PC-3 (cell line): Measurements from ENCODE around the gene CTSD.

DNA sequence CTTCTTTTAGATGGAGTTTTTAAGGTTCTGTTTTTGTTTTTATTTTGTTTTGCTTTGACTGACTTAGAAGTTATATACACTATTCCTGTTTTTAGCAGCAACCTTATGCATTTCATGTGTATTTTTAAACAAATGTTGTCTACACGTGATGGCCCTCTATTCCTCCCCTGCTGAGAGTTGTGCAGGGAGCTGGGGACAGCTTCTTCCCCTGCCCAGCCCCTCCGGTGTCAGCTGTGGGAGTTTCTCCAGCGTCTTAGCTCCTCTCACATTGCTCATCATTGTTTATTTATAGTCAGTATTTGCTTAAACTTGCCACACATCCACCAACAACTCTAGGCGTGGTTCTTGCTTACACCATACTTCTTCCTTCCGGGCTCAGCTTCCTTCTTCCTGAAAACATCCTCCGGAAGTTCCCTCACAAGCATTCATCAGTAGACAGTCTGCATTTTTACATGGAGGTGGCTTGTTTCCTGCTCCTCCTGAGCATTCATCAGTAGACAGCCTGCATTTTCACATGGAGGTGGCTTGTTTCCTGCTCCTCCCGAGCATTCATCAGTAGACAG is 4.1 kb upstream of the KRTAP5-1 start:
- RAMPAGE, long total RNA, result no peak

- RAMPAGE, long total RNA, result no peak
Observed at GRCh38 chr11:1608197-1608396, 166 bp downstream of the KRTAP5-3 start.

DNA sequence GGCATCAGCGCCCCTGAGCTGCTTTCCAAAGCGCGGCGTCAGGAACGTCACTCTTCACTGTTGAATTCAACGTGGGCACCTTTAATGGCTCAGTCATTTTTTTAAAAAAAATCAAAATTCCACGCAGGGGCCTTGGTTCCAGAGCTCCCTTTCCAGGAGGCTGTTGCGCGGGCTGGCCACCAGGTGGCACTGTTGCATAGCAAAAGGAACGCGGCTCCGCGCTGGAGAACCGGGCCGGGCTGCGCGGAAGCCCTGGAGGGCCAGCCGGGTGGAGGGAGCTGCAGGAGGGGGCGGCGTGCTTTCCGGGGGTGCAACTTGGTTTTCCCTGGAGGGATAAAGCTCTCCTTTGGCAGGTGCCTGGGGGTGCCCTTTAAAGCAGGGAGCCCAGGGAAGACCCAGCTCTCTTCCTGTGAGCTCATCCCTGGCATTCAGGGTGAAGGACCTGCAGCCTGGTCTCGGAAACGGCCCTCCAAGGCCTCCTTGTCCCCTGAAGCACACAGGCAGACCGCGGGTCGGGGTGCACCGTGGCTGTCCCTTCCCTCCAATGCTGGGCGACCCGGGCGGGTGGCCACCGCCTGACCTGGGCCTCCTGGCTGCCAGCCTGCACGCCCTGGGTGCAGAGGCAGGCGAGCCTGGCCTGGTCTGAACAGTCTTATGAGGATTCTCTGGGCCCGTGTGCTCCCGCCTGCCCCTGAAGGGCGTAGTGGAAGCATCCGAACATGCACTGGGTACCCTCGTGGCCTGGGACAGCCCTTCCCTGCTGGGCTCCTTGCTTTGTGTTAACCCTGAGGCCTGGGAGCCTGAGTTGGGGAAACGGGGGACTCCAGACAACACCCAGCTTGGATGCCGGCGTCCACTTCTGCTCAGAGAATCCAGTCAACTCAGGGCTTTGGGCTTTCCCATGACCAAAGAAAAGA is 23.4 kb downstream of the KRTAP5-5 start:
- RAMPAGE, long total RNA, result no peak

DNA sequence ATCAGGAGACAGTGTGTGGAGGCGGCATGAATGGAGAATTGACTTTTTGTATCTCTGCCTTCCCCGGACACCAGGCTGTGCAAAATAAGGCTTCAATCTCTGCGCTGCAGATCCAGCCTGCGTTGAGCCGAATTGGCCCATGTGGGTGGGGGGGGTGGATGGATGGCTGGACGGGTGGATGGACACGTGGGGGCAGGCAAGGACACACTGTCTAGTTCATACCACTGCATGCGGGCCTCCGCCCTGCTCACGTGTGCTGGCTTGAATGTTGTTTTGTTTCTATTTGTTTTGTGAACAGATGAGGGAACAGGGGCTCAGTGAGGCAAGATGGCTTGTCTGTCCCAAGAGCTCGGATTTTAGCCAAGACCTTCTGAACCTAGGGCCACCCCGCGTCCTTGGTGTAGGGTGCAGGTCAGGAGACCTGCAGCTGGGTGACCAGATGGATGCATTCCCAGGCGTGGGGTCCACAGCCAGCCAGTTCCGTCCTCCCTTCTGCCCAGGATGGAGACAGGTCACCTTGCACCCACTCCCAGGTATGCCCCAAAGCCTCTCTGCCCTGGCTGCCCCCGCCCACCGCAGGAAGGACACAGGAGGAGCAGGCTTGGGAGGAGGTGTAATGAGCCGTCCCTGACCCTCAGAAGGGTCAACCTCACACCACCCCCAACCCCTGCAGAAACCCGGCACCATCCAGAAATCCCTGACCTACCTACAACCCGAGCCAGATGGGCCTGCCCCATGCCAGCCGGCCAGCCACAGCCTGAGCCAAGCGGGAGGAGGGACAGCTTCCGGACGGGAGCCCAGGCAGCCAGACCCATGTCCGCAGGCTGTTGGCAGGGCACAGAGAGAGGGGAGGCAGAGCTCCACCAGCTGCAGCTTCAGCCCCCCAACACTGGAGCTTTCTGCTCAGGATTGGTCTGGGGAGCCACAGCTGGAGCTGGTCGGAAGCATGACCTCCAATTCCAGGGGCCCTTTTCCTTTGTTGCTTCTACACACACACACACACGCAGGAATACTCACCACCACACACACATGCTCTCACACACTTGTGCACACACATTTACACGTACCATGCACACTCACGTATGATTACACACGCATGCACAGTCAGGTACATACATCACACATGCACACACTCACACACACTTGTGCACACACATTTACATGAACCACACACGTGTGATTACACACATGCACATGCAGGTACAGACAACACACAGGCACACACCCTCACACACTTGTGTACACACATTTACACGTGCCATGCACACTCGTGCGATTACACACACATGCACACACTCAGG is 5.5 kb downstream of the IFITM10 start:
- RAMPAGE, long total RNA, result no peak

- RAMPAGE, long total RNA, result no peak
Observed at GRCh38 chr11:1755503-1756202, 5.3 kb upstream of the IFITM10 start.

DNA sequence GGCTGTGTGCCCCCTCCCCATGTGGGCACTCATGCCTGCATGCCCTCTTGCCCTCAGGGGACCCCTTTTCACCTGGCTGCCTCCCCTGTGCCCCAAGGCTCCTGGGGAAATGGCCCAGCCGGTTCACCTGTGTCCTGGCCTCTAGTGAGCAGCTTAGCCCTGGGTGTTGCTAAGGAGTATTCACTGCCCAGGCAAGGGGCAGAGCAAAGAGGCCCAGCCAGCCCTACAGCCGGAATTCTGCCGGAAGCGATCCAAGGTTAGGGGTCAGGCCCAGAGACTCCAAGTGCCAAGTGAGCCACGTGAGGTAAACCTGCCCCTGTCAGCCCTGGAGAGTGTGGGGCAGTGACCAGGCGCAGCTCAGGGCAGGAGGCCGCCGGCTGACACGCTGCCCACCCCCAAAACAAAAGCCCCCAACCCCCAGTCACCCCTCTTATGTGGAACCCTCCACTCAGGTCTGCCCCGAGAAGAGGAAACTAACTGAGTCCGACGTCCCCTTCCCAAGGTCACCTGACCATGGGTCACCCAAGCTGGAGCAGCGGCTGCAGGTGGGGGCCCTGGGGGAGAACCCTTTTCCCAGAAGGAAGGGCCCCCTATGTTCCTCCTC is 5.9 kb upstream of the IFITM10 start:
- RAMPAGE, long total RNA, result no peak

- RAMPAGE, long total RNA, result start-site peak on the minus strand at chr11:1763874-1763934, 69 and 21 reads in 2 replicates
Observed at GRCh38 chr11:1763778-1764233, at the start of gene CTSD. Gene CTSD, minus strand, starts transcription at chr11:1763927.

- RAMPAGE, long total RNA, result no peak
Observed at GRCh38 chr11:1782760-1783372, 19.1 kb upstream of the CTSD start.

- RAMPAGE, long total RNA, result no peak
Observed at GRCh38 chr11:1873072-1874135, 18.3 kb downstream of the PRR33 start.

DNA sequence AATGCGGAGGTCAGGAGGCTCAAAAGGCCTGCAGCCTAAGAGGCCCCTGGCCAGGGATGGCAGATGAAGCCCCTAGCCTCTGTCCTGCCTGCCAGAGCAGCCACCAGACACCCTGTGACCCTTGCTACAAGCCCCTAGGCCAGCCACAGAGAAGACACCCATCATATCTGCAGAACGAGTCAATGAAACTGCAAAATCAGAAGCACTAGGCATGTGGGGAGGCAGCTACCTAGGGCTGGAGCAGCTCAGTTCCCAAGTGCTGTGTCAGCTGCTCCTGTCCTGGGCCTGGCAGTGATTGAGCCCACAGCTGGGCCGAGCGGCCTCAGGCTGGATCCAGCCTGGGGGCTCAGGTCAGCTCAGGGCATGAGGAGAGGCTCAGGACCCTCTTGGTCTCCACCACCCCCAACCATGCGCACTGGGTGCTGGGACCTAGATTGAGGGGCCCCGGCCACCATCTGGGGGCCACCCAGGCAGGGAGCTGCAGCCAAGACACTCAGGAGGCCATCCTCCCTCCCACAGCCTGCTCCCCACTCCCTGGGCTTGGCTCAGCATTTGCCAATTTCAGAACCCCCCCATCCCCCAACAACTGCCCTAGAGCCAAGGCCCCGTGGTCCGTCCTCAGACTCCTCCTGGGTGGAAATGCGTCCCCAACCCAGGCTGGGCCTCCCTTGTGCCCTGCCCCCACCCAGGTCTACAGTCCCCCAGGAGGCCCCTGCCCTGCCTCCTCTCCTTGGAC is 2.5 kb upstream of the TNNT3 start:
- RAMPAGE, long total RNA, result no peak

- RAMPAGE, long total RNA, result no peak
Observed at GRCh38 chr11:1928486-1929016, 9.0 kb downstream of the TNNT3 start.

GRCh38 chr11:1994029-1994440 is 46.9 kb downstream of the MRPL23 start:
- RAMPAGE, long total RNA, result no peak

- RAMPAGE, long total RNA, result no peak
Observed at GRCh38 chr11:2137584-2138076, 1.6 kb downstream of the IGF2 start.

DNA sequence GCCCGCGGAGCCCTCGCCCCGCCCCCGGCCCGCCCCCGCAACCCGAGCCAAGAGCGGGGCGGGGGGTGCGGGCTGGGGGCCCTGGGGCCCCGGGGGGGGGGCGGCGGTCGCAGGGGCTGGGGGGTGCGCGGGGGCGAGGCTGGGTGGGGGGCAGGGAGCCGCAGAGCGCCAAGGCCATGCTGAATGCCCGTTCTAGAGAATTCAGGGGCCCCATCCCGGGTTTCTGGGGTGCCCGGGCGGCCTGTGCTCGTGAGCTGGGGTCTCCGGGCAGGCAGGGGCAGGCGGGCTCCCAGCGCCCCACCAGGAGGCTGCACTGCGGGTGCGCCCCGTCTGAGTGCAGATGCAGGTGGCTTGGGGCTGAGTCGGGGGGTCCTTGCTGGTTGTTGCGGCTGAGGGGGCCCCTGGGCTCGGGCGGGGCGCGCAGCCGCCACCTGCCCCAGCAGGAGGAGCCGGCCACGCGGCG is 328 bp upstream of the IGF2 start:
- RAMPAGE, long total RNA, result no peak

DNA sequence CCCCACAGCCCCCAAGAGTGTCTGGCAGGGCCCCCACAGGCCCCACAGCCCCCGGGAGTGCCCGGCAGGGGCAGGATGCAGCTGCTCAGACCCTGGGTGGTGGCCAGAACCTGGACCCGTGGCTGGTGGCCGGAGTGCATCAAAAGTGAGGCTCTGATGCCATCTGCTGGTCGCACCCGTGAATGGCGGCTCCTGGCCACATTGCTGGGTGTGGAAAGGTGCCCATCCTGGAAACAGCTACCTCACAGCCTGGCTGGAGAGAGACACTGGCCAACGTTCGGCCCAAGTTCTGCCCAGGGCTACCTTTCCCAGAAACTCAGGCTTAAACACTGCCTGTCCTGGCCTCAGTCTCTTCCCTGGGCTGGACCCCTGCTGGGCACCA is 4.5 kb downstream of the INS start:
- RAMPAGE, long total RNA, result no peak

DNA sequence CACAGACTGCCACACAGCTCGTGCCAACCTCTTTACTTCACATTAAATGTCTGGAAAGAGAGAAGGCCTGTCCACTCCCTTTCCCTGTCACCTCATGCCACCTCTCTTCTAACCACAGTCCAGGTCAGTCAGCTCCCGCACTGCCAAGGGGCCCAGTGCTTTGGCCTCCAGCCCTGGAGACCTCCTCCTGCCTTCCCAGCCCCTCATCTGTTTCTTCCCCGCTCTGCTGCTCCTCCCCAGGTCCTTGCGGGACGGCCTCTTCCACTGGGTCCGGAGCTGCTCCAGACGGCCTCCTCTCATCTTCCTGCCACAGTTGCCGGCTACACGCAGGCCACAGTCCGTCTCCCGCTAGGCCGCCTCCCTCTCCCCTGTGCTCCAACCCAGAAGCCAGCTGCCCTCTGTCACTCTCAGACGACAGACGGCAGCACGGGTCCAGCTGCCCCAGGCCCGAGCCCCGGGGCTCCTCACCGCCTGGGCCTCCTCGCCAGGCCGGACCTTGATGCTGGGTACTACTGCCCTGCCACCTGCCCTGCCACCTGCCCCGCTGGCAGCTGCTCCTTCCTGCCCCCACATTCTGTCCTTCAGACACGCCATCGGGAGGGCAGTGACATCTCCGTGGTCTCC is 42.8 kb upstream of the TH start:
- RAMPAGE, long total RNA, result no peak

DNA sequence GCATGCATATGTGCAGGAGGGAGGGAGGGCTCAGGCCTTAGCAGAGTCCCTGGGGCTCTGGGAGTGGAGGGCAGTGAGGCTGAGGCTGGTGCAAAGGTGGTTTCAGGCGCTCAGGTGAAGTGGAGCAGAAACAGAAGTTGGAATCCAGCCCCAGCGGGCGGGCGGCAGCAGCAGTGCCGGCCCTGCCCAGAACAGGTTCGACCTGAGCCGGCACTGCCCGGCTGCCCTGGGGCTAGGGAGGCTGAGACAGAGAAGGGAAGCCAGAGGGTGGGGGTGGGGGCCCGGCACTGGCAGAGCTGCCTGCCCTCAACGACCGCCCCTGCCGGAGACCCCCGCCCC is 13.4 kb downstream of the ASCL2 start:
- RAMPAGE, long total RNA, result no peak

GRCh38 chr11:2307030-2307340 is 5.2 kb downstream of the TSPAN32 start:
- RAMPAGE, long total RNA, result no peak

- RAMPAGE, long total RNA, result no peak
Observed at GRCh38 chr11:2384344-2385066, 7.4 kb downstream of the CD81 start.

GRCh38 chr11:2389101-2389592 is 11.4 kb upstream of the TSSC4 start:
- RAMPAGE, long total RNA, result no peak